Mesenchymal stem cell of adipose (primary cell): ENCODE measurements around a stretch of chr6.

GRCh38 chr6:170037871-170038384 lies 252.9 kb downstream of the DLL1 start:
- CAGE, long polyA plus RNA: no peak

DNA sequence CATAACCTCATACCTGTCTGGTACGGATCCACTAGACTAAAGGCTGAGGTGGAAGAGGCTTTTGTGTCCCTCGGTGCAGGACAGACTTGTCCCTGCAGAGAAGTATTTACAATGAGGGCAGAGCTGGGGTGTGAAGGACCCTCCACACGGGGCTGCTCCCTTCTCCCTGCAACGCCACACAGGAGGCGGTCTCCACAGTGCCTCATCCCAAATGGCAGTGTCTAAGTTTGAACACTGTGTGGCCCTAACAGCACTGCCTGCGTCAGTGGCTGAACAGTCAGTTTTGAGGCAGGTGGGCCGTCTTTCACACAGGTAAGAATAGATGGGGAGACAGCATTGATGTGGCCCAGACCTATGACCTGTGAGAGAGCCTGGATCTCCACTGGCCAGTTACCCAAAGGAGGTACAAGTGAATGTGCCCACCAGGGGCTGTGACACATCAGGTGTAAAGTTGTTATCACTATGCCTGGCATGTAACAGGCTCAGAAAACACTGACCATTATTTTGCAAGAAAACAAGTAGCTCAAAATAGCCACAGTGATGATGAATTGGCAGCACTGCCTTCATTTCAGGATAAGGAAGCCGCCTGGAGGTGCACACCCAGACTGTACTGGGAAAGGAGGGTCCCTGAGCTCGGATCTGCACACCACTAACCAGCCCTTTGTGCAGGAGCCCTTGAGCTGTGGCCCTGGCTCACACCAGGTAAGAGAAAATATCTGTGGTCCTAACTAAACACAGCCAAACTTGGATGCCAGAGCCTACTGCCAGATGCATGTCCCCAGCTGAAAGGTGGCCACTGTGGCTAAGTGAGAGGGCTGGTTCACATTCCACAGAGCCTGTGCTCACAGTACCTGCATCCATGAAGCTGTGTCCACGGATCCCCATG lies 246.8 kb downstream of the DLL1 start:
- CAGE, long polyA plus RNA: no peak

- CAGE, long polyA plus RNA: no peak
Observed at GRCh38 chr6:170046054-170046568, 244.8 kb downstream of the DLL1 start.

DNA sequence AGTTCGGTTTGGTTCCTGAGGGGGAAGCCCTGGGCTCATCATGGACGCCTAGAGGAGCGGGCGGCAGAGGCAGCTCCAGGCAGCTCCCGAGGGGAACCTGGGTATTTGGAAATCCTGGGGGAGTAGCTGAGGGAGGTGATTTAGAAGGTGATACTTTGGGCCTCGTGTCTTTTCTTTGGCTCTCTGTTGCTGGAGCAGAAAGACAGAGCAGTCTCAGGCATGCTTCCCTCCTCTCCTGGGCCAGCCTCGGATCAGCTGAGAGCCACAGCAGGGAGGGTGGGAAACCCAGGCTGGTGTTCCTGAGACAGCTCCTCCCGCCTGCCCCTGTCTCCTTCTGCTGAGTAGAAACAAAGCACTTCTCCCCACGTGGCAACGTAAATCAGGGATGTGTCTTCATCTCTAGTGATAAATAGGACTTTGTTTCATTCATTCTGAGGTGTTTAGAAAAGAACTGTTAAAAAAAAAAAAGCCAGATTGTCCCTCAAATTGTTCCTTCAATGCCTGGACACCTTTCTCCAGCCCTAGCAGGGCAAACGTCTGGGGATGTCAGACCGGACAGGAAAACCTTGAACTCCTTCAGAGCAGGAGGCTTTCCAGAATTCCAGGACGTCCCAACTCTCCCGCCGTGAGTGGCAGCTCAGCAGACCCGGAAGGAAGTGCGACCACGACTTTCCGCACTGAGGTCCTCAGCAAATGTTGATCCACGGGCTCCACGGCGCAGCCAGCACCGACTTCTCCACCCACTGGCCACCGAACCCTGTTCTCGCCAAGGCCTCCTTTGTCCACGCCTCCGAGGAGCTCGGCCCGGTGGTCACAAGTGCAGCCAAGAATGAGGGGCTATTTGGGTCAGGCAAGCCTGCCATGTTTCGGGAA lies 139.2 kb downstream of the DLL1 start:
- CAGE, long polyA plus RNA: no peak

DNA sequence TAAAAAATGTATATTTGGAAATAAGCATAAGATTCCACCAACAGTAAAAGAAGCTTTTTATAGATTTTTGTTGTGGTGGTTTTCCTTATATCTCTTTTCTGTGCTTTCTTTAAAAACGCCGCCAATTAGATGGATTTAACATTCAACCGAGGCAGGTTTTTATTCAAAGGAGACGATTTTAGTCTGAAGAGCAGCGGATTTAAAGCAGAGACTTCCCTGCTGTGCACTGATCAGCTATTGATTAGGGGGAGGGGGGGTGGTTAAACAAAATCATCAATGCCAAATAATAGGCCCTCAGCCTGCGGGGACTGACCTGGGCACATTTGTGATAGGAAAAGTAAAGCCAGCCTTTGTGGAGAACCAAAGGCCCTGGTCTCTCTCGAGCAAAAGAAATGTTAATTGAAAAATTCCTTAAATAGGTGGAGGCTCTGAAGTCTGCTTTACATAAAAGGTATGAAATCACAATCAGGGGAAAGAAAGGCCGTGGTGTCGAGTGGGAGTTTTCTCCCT lies 55.8 kb downstream of the DLL1 start:
- CAGE, long polyA plus RNA: no peak

- CAGE, long polyA plus RNA: no peak
Observed at GRCh38 chr6:170271612-170272443, 19.1 kb downstream of the DLL1 start.

- CAGE, long polyA plus RNA: no peak
Observed at GRCh38 chr6:170348043-170348450, 41.5 kb downstream of the FAM120B start.

- CAGE, long polyA plus RNA: no peak
Observed at GRCh38 chr6:170533739-170534565, 19.2 kb downstream of the PSMB1 start.